Parietal lobe (tissue), 2 donors: ENCODE measurements around a stretch of chr16.

DNA sequence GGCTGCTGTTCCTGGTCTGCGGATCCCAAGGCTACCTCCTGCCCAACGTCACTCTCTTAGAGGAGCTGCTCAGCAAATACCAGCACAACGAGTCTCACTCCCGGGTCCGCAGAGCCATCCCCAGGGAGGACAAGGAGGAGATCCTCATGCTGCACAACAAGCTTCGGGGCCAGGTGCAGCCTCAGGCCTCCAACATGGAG lies 18.6 kb downstream of the CRISPLD2 start:
- RAMPAGE, long total RNA = no peak

DNA sequence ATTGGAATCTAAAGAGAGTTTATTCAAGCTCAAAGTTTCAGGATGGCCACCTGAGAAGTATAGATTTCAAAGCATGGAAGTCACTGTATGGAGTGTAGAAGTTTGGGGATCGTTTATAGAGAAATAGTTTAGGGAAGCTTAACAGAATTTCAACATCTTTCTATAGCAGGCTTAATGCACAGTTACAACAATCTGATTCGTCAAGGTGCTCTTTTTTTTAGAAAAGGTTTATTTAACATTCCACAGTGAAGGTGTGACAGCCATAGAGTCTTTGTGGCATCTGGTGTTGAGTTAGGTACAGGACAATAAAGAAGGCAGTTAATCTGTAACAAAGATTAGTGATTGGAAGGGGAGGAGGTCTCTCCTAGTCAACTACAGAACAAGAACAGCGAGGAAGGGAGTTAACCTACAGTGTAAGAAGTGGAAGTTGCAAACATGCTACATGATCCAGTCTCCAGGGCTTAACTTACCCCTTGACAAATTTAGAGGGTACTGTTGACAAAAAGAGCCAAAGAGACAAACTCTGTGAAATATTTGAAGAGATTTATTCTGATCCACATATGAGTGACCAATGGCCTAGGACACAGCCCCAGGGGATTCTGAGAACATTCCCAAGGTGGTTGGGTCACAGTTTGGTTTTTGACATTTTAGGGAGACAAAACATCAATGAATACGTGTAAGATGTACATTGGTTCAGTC lies 3.0 kb upstream of the ZDHHC7 start:
- RAMPAGE, long total RNA = no peak

GRCh38 chr16:85062503-85063342 lies 35.1 kb downstream of the KIAA0513 start:
- RAMPAGE, long total RNA = no peak

DNA sequence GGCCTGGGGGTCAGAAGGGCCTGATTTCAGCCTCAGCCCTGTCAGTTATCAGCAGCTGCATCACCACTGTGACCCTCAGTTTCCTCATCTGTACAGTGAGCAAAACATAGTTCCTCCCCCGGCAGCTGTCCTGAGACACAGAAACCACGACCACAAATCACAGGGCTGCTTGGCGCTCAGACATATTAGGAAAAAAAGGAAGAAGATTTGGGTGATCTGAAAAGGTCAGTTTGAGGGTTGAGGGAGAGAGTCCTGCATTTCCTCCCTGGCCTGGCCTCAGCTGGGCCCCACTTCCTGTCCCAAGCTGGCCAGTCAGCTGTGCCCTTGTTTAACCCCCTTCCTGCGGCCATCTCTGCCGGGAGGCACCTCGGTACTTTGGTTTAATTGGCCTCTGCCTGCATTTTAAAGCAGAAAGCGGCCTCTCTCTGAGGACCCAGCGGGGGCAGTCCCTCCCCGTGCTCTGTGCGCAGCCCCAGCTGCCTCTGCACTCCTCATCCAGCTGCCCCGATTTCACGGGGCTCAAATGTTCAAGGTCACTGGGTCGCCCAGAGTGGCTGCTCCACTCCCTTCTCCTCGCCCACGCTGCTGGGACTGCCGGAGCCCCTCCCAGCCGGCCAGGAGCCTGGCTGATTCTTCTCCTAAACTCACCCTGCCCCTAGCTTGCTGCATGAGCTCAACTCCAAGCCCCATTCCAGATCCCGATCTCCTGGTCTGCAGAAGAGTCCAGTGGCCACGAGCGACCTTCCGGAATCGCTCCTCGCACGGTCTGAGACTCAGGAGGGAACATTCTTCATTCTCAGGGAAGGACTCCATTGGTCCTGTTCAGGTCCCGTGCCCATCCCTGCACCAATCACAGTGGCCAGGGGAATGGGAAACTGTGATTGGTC lies 24.1 kb upstream of the CIBAR2 start:
- RAMPAGE, long total RNA = no peak

GRCh38 chr16:85193017-85193270 lies 80.7 kb upstream of the CIBAR2 start:
- RAMPAGE, long total RNA = no peak

DNA sequence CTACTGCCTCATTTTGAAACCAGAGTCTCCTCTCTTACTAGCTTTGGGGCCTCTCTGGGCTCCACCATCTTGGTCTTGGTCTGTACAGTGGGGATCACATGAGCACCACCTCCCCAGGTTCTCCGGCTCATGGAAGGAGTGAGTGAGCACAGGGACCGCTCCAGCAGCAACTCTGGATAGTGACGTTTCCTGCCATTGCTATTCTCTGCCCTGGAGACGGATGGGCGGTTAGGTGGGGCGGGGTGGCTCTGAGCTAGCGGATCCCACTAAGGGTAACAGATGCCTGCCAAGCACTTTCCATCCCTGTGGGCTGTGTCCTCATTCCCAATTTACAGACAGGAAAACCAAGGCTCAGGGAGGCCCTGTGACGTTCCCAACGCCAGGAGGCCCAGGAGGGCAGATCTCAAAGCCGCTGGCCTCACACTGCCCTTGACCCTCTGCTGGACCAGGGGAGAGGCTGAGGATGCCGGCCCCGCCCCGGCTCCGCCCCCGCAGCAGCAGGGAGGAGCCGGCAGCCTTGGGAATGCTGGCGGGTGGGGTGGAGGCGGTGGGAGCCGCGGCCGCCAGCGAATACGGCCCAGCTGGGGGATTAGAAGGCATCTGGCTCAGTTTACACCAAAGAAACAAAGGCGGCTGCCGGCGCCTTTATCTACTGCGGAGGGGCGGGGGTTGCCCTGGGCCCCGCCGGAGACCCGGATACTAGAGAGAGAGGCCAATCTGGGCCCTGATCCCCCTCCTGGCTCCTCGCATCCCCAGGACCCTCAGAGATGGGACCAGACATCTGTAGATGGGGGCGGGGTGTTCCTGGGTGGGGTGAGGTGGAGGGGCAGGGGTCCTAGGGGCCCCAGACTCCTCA lies 122.2 kb upstream of the CIBAR2 start:
- RAMPAGE, long total RNA = no peak

- RAMPAGE, long total RNA = no peak
Observed at GRCh38 chr16:85286897-85287353, 174.7 kb upstream of the CIBAR2 start.

- RAMPAGE, long total RNA = no peak
Observed at GRCh38 chr16:85295844-85296096, 183.5 kb upstream of the CIBAR2 start.

- RAMPAGE, long total RNA = no peak
Observed at GRCh38 chr16:85305923-85306744, 193.9 kb upstream of the CIBAR2 start.

GRCh38 chr16:85355248-85355752 lies 243.0 kb upstream of the CIBAR2 start:
- RAMPAGE, long total RNA = no peak

DNA sequence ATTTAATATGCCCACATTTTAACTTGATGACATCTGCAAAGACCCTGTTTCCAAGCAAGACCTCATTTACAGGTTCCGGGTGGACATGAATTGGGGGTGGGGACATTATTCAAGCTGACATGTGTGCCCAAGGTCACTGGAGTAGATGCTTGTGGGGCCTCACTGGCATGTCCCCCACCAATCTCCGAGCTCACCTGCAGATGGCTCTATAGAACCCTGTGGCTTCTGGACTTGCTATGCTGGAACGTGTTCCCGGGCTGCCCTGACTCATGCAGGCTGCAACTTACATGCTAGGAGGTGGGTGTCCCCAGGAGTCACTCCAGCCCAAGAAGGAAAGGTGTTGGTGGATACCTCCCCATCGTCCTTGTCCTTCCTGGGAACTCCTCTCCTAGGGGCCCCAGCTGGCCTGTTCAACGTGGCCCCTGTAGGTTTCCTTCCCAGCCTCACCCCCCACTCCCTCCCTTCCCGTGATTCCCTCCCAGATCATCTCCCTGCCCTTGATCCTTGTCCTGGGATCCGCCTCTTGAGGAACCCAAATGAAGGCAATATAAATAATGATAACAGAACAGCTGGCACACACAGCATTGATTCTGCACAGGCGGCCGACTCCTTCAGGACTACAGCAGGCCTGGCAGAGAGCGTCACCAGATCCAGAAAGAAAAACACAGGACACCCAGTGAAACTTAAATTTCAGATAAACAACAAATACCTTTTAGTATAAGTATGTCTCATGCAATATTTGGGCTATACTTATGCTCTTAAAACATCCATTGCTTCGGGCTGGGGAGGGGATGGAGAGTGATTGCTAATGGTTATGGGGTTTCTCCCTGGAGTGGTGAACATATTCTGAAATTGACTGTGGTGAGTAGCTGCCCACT lies 221.2 kb upstream of the GSE1 start:
- RAMPAGE, long total RNA = no peak

GRCh38 chr16:85439302-85439942 lies 173.7 kb upstream of the GSE1 start:
- RAMPAGE, long total RNA = no peak

DNA sequence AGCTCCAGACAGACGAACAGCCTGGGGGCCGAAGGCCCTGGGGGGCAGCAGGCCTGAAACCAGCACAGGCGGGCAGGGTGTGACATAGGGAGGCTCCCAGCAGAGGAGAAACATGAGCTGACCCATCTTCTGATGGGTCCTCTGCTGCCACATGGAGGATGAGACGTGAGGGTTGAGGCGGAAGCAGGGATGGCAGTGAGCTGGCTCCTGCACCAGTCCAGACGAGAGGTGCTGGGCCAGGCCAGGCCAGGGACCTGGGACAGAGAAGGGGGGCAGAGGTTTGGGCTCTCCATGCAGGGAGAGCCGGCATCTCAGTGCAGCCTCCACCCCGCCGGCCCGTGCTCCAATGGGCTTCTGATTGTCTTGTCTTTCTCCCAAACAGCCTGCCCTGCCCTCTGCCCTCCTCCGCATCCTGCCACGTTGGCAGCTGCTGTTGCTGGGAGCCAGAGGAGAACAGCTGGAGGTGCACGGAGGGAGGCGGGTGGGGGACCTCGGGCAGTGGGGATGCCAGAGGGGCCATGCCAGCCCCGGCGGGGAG lies 139.1 kb upstream of the GSE1 start:
- RAMPAGE, long total RNA = no peak

GRCh38 chr16:85561177-85561625 lies 51.9 kb upstream of the GSE1 start:
- RAMPAGE, long total RNA = no peak

DNA sequence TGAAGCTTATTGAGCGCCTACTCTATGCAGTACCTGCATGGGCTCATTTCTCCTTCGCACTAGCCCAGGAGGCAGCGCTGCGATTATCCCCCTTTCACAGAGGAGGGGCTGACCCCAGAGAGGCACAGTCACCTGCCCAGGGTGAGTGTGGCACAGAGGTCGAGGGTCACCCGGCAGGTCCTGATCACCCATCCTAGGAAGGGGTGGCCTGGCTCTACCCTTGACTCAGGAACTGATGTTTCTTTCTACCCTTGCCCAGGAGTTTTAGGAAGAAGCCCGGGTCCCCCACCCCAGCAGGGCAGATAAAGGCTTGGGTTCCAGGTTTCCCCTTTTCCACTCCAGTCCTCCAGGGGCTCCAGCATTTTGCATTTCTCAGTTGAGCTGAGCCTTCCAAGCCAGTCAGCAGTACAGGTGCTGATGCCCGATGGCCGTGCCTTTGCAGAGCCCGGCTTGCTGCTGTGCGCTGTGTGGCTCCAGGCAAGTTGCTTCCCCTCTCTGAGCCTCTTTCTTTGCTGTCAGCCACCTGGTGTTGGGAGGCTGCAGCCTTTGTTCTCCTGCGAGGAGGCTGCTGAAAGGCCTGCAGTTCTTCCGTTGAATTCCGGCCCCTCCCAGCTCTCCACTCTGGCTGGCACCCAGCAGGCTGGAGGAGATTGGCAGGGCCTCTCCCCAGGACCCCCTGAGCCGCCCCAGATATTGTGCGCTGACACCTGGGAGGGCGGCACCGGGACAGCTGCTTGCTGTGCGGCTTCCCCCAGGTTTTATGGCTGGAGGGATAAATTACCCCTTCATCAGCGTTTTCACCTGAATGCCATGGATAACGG lies 35.4 kb upstream of the GSE1 start:
- RAMPAGE, long total RNA = no peak

DNA sequence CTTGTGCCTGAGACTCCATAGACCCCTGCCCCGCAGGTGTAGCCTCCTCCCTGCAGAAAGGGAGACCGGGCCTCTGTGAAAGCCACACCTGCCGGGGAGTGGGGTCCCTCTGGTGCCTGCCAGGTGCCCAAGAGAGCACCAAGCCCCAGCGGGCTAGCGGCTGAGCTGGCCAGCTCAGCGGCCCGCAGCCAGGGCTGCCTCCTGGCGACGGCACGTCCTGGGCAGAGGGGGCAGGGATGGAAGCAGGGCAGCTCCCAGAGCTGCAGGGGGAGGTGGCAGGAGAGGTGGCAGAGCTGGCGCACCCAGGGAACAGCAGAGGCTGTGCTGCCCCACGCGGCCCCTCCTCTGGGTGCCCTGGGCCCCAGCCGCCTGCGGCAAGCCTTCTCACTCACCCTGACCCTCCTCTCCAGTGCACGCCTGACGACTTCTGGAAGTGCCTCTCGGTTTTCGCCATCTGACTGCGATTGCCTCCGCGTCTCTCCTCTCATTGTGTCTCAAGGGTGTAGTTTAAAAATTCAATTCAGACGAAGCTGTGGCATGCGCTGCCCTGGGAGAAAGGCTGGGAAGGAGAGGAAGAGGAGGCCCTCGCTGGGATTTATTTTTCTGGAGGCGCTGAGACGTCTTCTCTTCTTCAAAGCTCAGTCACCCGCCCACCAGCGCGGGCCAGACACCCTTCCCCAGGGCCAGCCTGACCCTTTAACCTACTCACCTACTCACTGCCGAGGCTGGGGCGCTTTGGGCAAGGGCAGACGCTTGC lies 24.8 kb downstream of the GSE1 start:
- RAMPAGE, long total RNA = no peak

- RAMPAGE, long total RNA = no peak
Observed at GRCh38 chr16:85638863-85639313, 25.8 kb downstream of the GSE1 start.

DNA sequence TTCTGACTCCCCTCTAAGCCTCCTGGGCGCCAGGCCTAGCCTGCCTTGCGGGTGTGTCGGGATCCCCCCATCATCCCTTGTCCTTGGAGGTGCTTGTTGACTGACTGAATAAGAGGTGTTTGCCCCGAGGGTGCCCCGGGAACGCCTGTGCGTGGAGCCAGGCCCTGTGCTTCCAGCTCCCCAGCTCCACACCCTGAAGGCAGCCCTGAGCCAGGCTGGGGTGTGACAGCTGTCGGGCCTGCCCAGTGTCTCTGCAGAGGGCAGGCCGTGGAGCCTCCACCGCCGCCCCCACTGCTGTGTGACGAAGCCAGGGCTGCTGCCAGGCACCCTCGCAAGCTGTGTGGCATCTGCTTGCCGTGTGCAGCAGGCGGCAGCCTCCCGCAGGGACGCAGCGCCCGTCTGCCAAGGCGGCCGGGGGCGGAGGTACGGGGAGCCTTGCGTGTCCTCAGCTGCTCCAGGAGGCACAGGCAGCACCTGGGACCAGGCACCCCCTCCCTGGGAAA lies 26.4 kb downstream of the GSE1 start:
- RAMPAGE, long total RNA = no peak

GRCh38 chr16:85657033-85657694 lies 31.6 kb downstream of the GINS2 start:
- RAMPAGE, long total RNA = no peak

DNA sequence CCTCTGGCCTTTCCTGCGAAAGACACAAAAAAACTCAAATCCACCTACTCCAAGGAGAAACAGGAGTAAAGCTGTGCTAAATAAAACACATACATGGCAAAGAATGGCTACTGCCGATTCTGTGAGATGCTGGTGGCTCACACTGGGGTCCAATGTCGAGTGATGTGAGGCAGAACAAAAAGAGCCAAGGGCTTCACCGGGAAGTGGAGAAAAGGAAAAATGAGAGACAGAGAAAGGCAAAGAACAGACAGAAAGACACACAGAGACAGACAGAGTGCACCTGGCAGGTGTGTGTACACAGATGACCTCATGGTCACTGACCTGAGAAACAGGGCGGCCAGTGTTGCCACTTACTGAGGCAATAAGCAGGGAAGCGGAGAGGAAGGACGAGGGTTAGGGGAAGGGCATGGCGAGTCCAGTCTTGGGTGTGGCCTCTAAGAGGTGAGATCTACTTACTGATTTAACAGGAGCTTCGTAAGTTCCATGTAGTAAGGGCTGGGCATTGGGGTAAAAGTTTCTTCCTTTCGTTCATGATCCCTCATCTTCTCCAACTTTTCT lies 7.5 kb downstream of the GINS2 start:
- RAMPAGE, long total RNA = no peak